Transverse colon (tissue), 4 donors: ENCODE measurements around a stretch of chr10.

DNA sequence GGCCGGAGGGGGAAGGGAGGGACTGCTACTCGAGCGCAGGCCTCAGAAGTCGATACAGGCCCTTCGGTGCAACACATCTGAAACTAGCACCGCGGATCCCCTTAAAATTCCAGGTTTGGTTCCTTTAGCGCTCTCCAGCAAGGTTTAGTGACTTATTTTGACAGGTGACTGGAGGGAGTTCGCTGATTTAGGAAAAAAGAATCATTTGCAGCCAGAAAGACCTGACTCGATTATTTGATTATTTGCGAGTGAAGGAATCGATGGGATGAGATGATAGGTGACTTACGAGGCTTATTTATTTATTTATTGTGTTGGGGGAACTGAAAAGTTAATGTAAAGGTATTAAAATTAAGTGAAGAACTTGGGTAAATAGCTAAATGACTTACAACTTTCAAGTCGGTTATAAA lies 1.2 kb downstream of the WAC start:
- PRO-cap: no peak
- RAMPAGE, long total RNA, 4 experiments: no peak in any of the 4 experiments

- PRO-cap: no peak
- RAMPAGE, long total RNA, 4 experiments: no peak in any of the 4 experiments
Observed at GRCh38 chr10:28595302-28596146, 62.6 kb downstream of the WAC start.

DNA sequence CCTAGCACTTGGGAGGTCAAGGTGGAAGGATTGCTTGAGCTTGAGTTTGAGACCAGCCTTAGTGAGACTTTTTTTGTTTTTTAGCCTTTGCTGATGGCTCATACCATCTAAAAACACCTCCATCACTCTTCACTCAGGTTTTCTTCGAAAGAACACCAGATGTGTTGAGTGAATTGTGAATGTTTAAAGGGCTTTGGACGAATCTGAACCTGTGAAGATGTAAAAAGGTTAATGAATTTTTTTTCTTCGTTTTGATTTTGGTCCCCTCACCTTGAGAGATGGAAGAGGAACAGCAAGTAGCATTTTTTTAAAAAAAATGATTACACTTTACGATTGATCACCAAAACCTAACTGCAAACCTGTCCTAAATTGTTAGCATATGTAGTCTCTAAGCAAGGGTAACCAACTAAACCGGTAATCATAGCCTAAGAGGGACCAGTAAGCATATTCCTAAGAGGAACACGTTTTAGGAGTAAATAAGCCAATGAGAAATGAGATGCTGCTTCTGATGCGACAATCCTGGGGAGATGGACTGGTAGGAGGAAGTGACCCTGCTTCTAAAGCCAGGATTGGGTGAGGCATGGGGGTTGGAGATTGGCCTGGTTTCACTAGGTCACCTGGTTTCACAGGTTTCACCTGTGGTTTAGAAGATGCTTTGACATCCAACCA lies 53.2 kb upstream of the BAMBI start:
- PRO-cap: no peak
- RAMPAGE, long total RNA, 4 experiments: no peak in any of the 4 experiments

GRCh38 chr10:28743370-28744043 lies 66.2 kb downstream of the BAMBI start:
- PRO-cap: no peak
- RAMPAGE, long total RNA, 4 experiments: no peak in any of the 4 experiments

DNA sequence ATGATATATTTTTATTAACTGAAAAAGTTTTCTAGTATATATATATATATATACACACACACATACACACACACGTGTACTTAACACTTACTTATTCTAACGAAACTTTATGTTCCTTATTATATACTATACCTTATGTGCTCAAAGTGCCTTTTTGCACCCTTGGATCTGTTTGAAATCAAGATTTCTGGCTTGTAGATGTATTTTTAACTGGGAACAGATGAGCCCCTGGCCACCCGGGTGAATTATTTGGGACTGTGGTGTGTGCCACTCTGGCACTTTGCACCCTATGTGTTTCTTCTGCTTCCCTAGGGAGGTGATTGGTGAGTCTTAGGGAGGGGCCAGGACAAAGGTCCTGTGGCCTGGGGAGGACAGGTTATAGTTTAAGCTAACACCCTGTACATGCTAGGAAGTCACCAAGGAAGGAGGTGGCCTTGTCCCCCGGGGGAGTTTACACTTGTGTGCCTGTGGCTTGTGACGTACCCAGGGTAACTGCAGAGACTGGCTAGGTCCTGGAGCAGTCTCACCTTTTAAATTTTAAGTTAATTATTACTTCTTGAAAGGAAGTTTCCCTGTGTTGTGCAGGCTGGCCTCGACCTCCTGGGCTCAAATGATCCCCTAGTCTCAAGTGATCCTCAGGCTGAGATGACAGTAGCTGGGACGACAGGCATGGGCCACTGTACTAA lies 196.2 kb downstream of the BAMBI start:
- PRO-cap: bidirectional peak, plus-strand start at position 399 of the sequence, minus-strand start at position 262 of the sequence
- RAMPAGE, long total RNA, 4 experiments: no peak in any of the 4 experiments

DNA sequence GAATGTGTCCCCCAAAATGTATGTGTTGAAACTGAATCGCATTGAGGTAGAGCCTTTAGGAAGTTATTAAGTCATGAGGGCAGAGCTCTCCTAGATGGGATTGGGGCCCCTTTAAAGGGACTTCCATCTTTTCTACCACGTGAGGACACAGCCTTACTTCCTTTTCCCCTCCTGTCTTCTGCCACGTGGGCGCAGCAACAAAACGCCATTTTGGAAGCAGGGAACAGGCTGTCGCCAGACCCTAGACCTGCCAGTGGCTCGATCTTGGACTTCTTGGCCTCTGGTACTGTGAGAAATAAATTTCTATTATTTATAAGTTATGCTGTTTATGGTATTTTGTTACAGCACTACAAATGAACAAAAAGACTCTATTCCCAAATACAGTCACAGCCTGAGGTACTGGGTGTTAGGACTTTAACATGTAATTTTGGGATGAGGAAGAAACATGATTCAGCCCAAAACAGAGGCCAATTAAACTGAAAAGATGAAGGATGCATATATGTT lies 201.4 kb upstream of the LYZL1 start:
- PRO-cap: unidirectional peak, minus-strand start at position 204 of the sequence
- RAMPAGE, long total RNA, 4 experiments: no peak in any of the 4 experiments

DNA sequence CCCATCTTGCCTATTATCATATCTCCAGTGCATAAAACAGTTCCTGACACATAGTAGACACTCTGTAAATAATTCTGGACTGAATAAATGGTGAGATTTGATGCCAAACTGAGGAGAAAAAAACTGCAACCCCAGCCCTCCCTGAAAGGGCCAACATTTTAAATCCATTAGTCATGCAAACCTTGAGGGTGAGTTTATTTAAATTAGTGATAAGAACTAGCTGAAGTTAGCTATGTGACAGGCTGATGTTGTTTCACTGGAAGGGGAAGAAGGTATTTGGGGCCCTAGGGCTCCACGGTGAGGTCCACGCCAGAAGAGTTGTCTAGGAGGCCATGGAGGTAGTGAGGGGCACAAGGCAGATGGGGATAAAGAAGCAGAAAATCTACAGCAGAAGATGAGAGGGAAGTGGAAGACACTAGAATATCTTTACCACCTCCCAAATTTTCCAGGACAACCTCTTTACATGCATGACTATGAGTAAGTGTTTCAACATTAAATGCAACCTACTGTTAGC lies 183.3 kb upstream of the LYZL1 start:
- PRO-cap: no peak
- RAMPAGE, long total RNA, 4 experiments: no peak in any of the 4 experiments

DNA sequence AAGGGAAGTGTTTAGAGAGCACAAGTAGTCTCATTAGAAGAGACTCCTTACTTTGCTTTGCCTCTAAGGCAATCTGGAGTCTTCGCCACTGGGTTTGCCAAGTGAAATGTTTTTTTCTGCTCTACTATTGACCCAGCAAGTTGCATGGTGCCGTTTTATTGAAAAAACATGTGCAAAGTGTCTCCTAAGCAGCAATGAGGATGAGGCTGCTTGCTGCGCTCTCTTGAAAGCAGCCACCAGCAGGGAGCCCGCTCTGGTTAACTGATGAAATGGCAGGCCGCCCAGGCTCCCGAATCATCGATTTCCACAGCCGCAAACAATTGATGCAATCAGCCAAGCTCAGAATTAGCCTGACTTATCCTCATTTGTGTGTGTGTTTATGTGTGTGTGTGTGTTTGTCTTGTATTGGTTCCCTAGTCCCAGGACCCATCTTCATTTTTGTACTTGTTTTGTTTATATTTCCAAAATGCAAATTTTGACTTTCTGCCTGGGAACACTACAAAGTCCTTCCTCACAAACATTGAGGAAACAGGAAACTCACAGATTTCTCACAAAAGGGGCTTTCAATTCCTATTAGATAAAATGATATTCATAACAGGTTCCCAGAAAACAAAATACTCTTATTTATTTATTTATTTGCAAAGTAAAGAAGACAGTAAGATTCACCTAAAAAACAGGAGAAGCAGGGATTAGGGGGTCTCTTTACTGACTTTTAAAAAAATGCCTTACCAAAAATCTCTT lies 22.1 kb upstream of the LYZL1 start:
- PRO-cap: no peak
- RAMPAGE, long total RNA, 4 experiments: no peak in any of the 4 experiments

DNA sequence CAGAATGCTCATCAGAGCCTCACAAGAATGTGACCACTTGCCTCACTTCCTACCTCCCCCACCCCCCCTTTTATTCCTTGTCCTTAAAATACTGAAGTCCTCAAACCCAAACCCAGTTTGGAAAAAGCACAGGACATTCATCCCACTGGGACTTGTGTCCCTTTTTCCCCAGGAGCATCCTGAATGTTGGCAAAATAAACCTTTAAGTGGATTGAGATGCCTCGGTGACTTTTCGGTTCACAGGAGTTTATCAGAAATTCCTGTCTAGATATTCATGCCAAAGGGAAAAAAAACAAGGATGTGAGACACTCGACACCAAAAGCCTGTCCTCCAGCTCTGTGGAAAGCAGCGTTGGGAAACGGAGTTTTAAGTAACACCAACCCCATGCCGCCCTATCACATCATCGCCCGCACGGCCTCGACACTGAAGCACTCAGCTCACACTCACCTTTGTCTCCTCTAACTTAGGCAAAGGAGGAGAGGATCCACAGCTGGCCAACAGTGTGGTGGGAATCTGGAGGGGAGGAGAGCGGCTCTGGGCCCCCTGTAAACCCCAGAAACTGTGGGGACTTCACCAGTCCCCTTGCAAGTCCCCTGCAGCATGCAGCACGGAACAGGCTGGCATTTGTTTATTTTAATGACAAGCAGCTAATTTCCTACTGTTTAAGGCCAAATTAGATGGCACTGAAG lies 45.8 kb downstream of the SVIL start:
- PRO-cap: no peak
- RAMPAGE, long total RNA, 4 experiments: start-site peak on the minus strand in 1 of 4 experiments, centred at position 237 of the sequence, 5 reads per replicate

GRCh38 chr10:29736147-29737421 lies 101.8 kb upstream of the SVIL start:
- PRO-cap: bidirectional peak, plus-strand start at chr10:29736510, minus-strand start at chr10:29736509; bidirectional peak, plus-strand start at chr10:29736567, minus-strand start at chr10:29736525; bidirectional peak, plus-strand start at chr10:29737105, minus-strand start at chr10:29737001
- RAMPAGE, long total RNA, 4 experiments: start-site peak on the minus strand in 1 of 4 experiments, at chr10:29736911-29736938 at its widest, 77 reads per replicate

DNA sequence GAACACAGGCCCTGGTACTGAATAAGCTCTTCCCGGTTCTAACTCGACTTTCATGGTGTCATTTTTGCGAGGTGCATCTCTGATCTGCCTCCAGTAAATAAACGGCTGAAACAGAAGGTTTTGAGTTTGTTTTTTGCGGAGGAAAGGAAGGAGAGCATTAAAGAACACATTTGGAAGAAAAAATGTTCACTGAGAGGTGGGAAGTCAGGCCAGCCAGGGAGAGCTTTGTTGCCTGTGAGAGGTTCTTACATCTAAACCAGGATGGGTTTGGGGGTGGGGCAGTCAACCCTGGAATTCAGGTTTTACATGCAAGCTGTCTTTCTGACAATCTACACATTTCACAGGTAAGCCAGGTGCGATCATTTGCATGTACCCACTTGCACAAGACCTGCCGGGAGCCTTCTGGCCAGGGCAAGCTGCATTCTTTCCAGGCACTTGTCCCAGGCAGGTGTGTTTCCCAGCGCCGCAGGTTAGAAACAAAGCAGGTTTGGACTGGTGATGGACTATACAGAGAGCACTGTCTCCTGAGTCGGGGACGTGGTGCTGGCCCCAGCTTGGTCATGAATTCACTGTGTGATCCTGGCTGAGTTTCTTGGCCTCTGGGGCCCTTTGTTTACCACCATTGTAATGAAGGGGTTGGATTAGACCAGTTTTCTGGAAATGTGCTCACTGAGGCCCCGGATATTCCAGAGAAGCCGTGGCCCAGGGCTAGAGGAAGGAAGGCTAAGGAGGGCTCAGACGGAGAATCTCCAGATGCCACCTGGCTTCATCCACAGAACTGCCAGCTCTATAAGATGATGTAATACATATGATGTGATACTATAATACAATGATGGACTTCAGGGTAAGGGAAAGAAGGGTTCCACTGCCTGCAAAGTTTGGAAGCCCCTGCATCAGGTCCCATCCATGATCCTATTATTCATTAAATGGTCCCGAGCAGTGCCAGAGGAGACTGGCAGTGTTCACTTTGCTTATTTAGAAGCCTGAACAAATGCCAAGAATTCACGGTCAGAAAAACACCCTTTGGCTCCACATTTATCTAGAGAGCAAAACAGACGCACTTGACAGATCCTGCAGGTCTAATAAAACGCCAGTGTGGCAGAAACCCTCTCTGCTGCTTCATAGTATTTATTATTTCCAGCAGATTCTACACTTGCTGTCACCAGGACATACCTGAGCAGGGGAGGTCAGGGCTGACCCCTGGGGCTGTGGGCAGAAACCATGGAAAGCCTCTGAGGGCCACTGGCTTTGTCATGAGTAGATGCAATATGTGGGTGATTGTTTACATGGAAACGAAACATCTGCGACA lies 205.3 kb upstream of the SVIL start:
- PRO-cap: no peak
- RAMPAGE, long total RNA, 4 experiments: no peak in any of the 4 experiments

- PRO-cap: no peak
- RAMPAGE, long total RNA, 4 experiments: no peak in any of the 4 experiments
Observed at GRCh38 chr10:29881586-29881773, 177.9 kb downstream of the JCAD start.

- PRO-cap: no peak
- RAMPAGE, long total RNA, 4 experiments: no peak in any of the 4 experiments
Observed at GRCh38 chr10:29994693-29995406, 64.5 kb downstream of the JCAD start.

DNA sequence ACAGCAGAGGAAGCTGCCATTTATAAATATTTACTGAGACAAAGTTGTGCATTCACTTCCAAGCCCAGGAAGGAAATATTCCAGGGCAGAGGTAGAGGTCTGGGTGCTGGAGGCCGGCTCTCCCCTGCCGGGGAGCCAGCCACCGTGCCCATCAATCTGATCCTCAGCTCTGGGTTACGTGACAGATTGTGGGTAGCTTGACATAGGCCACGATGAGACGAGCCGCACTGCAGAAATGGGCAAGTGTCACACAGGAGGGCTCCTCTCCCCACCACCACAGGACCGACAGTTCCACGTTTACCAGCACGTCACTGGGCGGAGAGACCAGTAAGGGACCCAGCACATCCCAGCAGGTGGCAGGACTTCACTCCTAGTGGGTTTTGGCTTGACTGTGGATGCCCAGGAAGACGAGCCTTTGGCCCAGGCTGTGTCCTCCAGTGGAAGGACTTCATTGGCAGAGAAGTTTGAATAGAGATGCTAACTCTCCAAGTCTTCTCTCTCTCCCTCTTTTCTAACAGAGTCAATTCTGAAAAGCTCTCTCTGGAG lies 129.2 kb upstream of the JCAD start:
- PRO-cap: no peak
- RAMPAGE, long total RNA, 4 experiments: no peak in any of the 4 experiments

DNA sequence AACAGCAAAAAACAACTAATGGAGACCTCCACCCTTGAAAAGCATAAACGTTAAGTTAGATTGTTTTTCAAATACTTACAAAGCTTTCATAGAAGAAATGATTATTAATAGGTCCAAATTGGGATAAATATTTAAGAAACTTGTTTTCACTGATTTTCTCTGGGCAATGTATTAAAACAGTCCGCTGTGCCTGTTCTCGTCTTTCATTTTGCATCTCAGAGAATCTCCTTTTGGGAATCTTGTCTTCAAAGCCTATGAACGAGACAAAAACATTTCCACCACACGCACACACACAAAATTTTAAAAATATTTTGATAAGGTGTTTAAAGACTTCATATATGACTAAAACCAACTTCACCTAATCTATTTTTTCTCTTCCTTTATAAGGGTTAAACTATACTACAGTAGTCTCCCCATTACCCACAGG lies 7.7 kb downstream of the MTPAP start:
- PRO-cap: no peak
- RAMPAGE, long total RNA, 4 experiments: no peak in any of the 4 experiments

- PRO-cap: no peak
- RAMPAGE, long total RNA, 4 experiments: start-site peak on the minus strand in 1 of 4 experiments, at chr10:30344348-30344492 at its widest, 12 reads per replicate
Observed at GRCh38 chr10:30344030-30344724, 4.9 kb downstream of the MTPAP start.

- PRO-cap: unidirectional peak, minus-strand start at chr10:30359713
- RAMPAGE, long total RNA, 4 experiments: no peak in any of the 4 experiments
Observed at GRCh38 chr10:30359548-30360198, 10.6 kb upstream of the MTPAP start.

DNA sequence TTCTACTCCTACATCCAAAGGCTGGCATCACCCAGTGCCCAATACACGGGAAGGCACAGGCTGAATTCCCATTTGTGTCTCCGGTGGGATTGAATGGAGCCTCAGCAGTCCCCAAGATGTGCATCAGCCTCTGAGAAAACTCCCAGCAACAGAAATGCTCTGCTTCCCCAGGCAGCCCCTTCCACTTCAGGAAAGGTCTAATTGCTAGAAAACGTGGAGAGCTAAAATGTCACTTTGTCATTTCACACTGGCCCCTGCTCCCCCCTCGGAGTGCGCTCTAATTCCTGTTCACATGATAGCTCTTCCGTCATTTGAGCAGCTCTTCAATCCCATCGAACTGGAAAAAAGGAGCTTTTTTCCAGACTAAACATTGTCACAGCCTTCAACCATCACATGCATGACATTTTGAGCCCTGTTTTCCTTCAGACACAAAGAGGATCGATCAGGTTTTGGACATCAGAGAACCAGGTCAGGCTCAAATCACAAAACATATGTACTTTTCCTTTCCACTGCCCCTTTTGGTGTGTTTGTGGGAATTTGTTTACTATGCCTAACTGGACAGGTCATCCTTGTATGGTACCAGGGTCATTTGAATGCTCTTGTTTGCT lies 87.7 kb downstream of the LYZL2 start:
- PRO-cap: no peak
- RAMPAGE, long total RNA, 4 experiments: no peak in any of the 4 experiments

GRCh38 chr10:30557834-30558433 lies 71.6 kb downstream of the LYZL2 start:
- PRO-cap: no peak
- RAMPAGE, long total RNA, 4 experiments: no peak in any of the 4 experiments

GRCh38 chr10:30791178-30791743 lies 161.7 kb upstream of the LYZL2 start:
- PRO-cap: unidirectional peak, plus-strand start at chr10:30791475
- RAMPAGE, long total RNA, 4 experiments: no peak in any of the 4 experiments